HepG2 (cell line): ENCODE measurements around the gene GSTCD.

DNA sequence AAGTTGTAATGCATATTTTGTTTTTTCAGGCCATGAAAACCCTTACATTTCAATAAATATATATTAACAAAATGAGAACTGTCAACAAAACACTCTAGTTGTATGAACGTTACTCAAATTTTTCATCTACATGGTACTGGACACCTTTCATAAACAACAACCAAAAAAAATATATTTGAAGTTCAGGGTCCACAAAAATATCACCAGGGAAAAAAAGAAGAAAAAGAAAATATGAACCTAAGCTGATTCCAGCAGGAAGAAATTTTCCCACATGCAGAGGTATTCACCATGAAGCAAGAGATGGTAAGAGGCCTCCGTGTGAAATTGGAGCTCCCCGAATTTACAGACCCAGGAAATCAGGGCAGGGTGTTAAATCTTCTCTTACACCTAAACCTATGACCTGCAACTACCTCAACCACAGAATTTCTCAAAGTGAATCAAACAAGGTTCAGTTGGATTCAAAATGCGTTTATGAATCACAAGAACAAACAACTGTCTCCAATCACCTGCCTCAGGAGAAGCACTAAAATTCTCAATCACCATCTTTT lies 19.5 kb downstream of the PPP3CA start:
- RRBS, 2 experiments: no CpG with 5 or more reads among the region's 4 CpGs
CAGE:
- cytosol, long polyA minus RNA: no peak
- cytosol, long polyA plus RNA: no peak
- long polyA plus RNA: no peak
- nucleus, long polyA minus RNA: start-site peak on the minus strand centred at position 120 of the sequence, 94 bp wide, 21 reads
- nucleus, long polyA plus RNA: no peak

DNA sequence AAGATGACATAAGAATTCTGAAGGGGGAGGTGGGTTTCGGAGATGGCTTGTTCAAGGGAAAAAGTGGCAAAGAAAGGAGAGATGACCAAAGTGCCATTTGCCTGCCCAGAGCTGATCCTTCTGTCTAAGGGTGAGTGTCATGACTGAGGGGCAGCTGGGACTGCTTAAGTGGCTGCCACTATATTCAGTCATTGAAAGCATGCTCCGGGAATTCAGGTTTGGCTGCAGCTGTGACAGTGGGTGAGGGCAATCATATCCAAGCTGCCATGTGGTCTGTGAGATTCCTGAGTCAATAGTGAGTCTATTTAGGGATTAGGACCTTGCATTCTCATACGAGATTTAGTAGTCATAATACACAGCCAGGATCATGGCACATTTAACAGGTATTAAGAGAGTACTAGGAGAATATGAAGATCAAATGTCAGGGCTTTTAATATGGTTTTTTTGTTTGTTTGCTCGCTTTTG lies 138.7 kb upstream of the BANK1 start:
- RRBS, 2 experiments: no CpG with 5 or more reads among the region's 4 CpGs
CAGE:
- cytosol, long polyA minus RNA: no peak
- cytosol, long polyA plus RNA: no peak
- long polyA plus RNA: no peak
- nucleus, long polyA minus RNA: no peak
- nucleus, long polyA plus RNA: no peak

GRCh38 chr4:101856155-101856566 lies 65.6 kb downstream of the BANK1 start:
- RRBS, 2 experiments: no CpG with 5 or more reads among the region's 2 CpGs
CAGE:
- cytosol, long polyA minus RNA: no peak
- cytosol, long polyA plus RNA: no peak
- long polyA plus RNA: no peak
- nucleus, long polyA minus RNA: no peak
- nucleus, long polyA plus RNA: no peak

DNA sequence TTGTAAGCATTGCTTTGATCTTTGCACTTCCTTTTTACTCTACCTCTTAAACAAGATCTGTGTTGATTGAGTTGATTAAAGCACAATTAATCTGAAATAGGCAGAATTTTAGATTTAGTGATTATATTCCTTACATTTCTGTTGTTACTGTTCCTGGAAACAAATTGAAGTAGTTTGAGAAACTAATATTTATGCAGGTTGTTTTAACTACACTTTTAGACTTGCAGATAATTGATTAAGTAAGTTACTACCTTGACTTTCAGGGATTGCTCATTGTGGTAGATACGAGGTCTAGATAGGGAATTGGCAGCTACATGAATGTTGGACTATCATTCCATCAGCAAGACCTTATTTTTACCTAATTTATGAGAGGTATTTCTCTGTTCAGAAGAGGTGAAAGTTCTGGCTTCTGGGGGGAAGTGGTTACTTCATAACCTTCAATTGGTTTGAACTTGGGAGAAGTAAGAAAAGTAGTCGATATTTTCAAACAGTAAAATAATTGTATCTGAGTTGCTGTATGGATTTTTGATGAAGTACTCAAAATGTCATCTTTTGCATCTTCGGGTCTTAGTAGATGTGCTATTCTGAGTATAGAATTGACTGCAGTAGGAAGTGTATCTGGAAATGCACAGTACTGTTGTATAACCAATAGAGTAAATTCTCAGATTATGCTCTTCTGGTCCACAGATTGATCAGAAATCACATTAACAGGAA lies 2.7 kb downstream of the NFKB1 start:
- RRBS, 2 experiments: no CpG with 5 or more reads among the region's 3 CpGs
CAGE:
- cytosol, long polyA minus RNA: no peak
- cytosol, long polyA plus RNA: no peak
- long polyA plus RNA: no peak
- nucleus, long polyA minus RNA: no peak
- nucleus, long polyA plus RNA: no peak

DNA sequence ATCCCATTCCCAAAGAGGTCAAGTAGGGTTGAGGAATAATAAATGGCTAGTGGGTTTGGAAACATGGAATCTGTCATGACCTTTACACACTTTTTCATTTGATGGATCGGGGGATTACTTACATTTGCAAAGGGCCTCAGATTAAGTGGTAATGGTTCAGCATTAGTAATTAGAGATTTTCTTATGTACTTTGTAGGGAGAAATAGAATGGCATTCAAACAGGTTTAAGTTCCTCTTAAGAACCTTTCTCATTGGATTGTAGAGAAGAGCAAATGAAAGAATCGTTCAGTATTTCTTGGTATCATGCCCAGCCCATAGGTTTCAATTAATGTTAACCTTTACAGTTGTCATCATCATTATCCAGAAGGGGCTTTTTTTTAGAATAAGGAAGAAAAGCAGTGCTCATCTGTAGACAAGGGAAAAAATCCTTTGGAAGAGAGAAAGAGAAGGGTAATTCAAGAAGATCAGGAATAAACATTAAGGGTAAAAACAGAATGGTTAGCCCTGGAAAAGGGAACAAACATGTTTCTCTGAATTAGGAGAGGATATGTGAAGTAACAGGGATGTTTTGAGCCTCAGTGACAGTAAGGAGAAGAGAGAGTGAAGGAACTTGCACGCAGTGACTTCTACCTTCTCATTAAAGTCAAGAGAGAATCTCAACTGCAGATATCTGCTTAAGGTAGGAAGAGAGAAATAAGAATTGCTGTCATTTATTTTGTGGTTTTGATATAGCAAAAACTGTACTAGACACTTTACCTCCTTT lies 55.5 kb downstream of the NFKB1 start:
- RRBS, 2 experiments: no CpG with 5 or more reads among the region's 3 CpGs
CAGE:
- cytosol, long polyA minus RNA: no peak
- cytosol, long polyA plus RNA: no peak
- long polyA plus RNA: no peak
- nucleus, long polyA minus RNA: no peak
- nucleus, long polyA plus RNA: no peak

GRCh38 chr4:102620424-102621518 lies 119.6 kb downstream of the NFKB1 start:
- RRBS, 2 experiments: no CpG with 5 or more reads among the region's 9 CpGs
CAGE:
- cytosol, long polyA minus RNA: no peak
- cytosol, long polyA plus RNA: no peak
- long polyA plus RNA: no peak
- nucleus, long polyA minus RNA: no peak
- nucleus, long polyA plus RNA: no peak

GRCh38 chr4:102743166-102743917 lies 17.4 kb downstream of the MANBA start:
- RRBS, 2 experiments: no CpG with 5 or more reads among the region's 6 CpGs
CAGE:
- cytosol, long polyA minus RNA: no peak
- cytosol, long polyA plus RNA: no peak
- long polyA plus RNA: no peak
- nucleus, long polyA minus RNA: no peak
- nucleus, long polyA plus RNA: no peak

DNA sequence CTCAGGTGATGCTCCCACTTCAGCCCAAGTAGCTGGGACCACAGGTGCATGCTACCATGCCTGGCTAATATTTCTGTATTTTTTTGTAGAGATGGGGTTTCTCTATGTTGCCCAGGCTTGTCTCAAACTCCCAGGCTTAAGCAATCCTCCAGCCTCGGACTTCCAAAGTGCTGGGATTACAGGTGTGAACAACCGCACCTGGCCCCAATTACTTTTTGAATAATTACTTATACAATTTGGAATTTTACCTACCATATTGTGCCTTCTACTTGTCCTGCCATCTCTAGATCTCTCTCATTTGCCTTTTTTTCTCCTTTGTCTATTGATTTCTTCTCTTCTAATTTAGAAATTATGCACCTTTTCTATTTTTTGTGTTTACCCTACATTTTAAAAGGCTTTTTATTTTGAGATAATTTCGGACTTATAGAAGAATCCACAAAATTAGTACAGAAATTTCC lies 25.1 kb upstream of the MANBA start:
- RRBS, 2 experiments: no CpG with 5 or more reads among the region's 3 CpGs
CAGE:
- cytosol, long polyA minus RNA: no peak
- cytosol, long polyA plus RNA: no peak
- long polyA plus RNA: no peak
- nucleus, long polyA minus RNA: no peak
- nucleus, long polyA plus RNA: no peak

DNA sequence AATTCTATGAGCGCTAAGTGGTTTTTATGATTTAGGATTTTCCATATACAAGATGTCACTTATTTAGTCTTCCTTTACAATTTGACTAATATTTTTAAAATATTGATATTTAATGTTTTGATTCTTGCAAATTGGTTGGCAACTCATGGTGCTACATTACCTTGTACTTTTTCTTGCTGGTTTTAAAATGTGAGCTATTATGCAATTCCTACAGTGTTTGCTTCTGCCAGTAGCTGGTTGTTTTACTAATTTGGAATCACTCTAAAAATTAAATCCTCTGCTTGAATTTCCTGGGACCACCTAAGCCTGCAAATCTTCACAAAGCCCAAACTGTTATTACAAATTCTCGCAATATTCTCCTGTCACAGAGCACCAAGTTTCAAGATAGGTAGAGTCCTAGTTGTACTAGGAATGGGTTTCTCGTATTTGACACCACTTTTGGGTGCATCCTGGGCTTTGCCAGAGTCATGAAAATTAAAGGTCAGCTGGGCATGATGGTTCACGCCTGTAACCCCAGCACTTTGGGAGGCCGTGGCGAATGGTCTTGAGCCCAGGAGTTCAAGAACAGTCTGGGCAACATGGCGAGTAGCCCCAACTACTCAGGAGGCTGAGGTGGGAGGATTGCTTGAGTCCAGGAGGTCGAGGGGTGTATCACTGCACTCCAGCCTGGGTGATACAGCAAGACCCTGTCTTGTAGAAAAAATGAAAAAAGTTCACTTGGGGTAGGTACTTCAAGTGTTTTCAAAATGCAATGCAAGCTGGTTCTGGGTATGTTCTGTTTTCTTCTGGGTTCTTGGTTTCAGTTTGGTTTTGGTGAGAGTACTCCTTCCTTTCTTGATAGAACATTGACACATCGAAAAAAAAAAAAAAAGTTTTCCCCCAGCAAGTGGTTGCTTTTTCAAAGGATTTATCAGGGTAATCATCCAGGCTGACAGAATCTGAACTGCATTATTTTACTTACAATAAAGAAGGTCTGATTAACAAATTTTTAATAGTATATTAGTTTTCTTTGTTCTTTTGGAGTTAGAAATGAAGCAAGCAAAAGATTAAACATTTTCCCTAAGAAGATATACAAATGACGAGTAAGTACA lies 30.7 kb upstream of the MANBA start:
- RRBS, 2 experiments: no CpG with 5 or more reads among the region's 10 CpGs
CAGE:
- cytosol, long polyA minus RNA: no peak
- cytosol, long polyA plus RNA: no peak
- long polyA plus RNA: no peak
- nucleus, long polyA minus RNA: no peak
- nucleus, long polyA plus RNA: no peak

- RRBS, 2 experiments: no CpG with 5 or more reads among the region's 6 CpGs
CAGE:
- cytosol, long polyA minus RNA: no peak
- cytosol, long polyA plus RNA: no peak
- long polyA plus RNA: no peak
- nucleus, long polyA minus RNA: no peak
- nucleus, long polyA plus RNA: no peak
Measured at GRCh38 chr4:102792175-102793132, 31.7 kb upstream of the MANBA start.

DNA sequence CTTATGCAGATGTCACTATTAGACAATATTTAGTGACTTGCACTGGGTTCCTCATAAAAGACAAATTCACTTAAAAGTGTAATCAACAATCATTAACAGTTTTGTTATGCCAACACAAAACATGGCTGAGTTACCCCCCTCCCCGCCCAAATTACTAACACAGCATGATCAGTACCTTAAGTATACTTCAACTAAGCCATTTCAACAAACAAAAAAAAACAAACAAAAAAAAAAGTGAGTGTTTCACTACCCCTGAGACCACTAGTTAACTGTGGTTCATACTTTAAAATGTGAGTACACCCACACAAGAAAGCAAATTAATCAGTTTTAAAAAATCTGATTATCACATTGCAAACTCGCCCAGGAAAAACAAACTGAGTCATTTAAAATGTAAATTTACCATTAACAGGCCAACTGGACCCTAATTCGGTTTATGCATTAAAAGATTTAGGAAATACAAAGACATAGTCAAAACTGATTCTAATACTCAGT lies 32.9 kb downstream of the UBE2D3 start:
- RRBS, 2 experiments: no CpG with 5 or more reads among the region's 3 CpGs
CAGE:
- cytosol, long polyA minus RNA: no peak
- cytosol, long polyA plus RNA: no peak
- long polyA plus RNA: no peak
- nucleus, long polyA minus RNA: no peak
- nucleus, long polyA plus RNA: no peak

DNA sequence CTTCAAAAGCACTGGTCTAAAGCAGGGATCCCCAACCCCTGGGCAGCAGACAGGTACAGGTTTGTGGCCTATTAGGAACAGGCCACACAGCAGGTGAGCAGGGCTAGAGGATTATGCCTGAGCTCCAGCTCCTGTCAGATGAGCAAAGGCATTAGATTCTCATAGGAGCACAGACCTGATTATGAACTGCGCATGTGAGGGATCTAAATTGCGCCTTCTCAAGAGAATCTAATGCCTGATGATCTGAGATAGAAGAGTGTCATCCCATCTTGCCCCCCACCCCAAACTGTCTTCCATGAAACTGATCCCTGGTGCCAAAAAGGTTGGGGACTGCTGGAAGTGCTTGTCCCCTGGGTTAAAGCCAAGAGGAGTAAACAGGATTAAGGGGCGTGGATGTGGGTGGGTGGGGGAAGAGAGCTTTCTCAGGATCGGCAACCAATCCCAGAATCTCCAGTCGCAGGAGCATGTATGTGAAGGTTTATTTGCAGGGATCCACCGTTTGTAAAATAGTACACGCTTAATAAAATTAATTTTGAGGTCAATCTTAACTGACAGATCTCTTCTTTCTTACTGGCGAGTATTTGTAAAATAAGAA lies 648 bp downstream of the SLC9B1 start:
- RRBS, 2 experiments: no CpG with 5 or more reads among the region's 8 CpGs
CAGE:
- cytosol, long polyA minus RNA: no peak
- cytosol, long polyA plus RNA: no peak
- long polyA plus RNA: no peak
- nucleus, long polyA minus RNA: no peak
- nucleus, long polyA plus RNA: no peak

GRCh38 chr4:103076952-103077086 lies 258 bp upstream of the SLC9B2 start:
- RRBS, 2 experiments: no CpG with 5 or more reads among the region's 2 CpGs
CAGE:
- cytosol, long polyA minus RNA: no peak
- cytosol, long polyA plus RNA: no peak
- long polyA plus RNA: no peak
- nucleus, long polyA minus RNA: no peak
- nucleus, long polyA plus RNA: no peak

DNA sequence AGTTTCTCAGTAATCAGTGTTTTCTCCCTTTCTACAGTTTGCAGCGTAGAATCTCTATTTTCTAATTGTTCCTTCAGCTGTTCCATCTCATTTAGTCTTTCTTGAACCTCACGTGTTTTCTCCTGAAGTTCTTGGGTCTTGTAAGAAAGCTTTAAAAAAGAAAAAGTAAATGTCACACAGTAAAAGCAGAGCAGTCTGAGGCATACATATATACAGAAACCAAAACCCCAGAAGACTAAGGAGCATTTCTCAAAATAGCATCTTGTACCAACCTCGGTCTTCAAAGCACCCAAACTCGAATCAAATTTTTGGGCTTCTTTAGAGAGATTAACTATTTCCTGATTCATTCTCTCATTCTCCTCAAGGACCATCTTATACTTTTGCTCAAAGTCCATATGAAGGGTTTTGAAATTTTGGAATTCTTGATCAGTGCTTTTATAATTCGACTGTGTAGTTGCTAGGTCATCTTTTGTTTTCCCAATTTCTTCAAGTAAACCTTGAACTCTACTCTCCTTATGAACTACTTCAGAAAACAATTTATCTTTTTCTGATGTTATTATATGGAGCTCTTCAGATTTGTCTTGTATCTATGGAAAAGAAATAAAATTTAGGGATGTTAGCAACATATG lies 39.3 kb downstream of the CENPE start:
- RRBS, 2 experiments: no CpG with 5 or more reads among the region's 5 CpGs
CAGE:
- cytosol, long polyA minus RNA: start-site peak on the minus strand centred at position 50 of the sequence, 47 bp wide, 13 reads
- cytosol, long polyA plus RNA: no peak
- long polyA plus RNA: no peak
- nucleus, long polyA minus RNA: no peak
- nucleus, long polyA plus RNA: no peak

- RRBS, 2 experiments: no CpG with 5 or more reads among the region's 2 CpGs
CAGE:
- cytosol, long polyA minus RNA: no peak
- cytosol, long polyA plus RNA: no peak
- long polyA plus RNA: no peak
- nucleus, long polyA minus RNA: no peak
- nucleus, long polyA plus RNA: no peak
Measured at GRCh38 chr4:103996694-103997241, 277.0 kb upstream of the TACR3 start.

DNA sequence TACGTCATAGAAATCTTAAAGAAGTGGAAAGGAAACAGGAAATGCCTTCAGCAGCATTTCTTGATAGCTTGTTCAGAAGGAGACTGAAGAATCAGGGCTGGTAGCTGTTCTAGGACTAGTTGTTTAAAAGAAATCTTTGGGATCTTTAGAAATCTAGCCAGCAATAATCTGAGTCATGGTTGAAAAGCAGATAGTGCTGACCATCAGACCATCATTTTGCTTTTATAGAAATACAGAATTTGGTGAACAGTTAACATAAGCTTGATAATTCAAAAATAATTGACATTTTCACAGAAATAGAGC lies 98.5 kb upstream of the CXXC4 start:
- RRBS, 2 experiments: no CpG with 5 or more reads among the region's 1 CpG
CAGE:
- cytosol, long polyA minus RNA: no peak
- cytosol, long polyA plus RNA: no peak
- long polyA plus RNA: no peak
- nucleus, long polyA minus RNA: no peak
- nucleus, long polyA plus RNA: no peak

- RRBS, 2 experiments: no CpG with 5 or more reads among the region's 10 CpGs
CAGE:
- cytosol, long polyA minus RNA: no peak
- cytosol, long polyA plus RNA: no peak
- long polyA plus RNA: no peak
- nucleus, long polyA minus RNA: no peak
- nucleus, long polyA plus RNA: no peak
Measured at GRCh38 chr4:105087947-105088658, 58.6 kb upstream of the TET2 start.

DNA sequence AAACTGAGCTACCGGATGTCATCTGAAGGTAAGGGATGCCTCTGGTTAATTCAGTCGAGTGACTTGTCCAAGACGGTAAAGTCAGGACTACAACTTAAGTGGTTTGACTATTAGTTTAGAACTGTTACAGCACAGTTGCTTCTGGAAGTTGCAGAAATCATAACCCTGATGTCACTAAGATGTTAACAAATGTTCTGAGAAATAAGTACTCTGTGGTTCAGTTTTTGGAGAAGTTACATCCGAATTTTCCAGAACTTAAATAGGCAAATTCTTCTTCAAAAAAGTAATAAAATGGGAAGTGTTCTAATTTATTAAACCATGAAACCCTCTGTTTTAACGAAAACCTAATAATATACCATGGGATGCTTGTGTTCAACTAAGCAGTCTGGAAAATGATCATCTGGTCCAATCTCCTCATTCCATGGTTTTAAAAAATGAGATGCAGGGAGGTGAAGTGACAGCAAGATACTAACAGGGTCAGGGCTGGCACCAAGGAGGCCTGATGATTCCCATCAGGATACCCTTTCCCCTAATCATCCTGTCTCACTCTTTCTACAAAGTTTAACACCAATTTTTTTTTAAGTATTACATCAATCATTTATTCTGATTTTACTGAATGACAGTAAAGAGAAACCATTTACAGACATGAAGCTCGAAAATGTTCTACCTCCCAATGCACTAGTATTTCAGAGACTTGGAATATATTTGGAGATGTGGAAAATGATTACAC lies 2.9 kb downstream of the PPA2 start:
- RRBS, 2 experiments: no CpG with 5 or more reads among the region's 6 CpGs
CAGE:
- cytosol, long polyA minus RNA: no peak
- cytosol, long polyA plus RNA: no peak
- long polyA plus RNA: no peak
- nucleus, long polyA minus RNA: no peak
- nucleus, long polyA plus RNA: no peak

GRCh38 chr4:105708577-105709388 lies at the start of gene GSTCD:
TSS of gene GSTCD (plus strand) at chr4:105708784.
- RRBS, 2 experiments: 0 to 1% methylated on average over 2 to 5 of the region's 58 CpGs
CAGE:
- cytosol, long polyA minus RNA: start-site peak on the minus strand at chr4:105708625-105708655, 26 reads; start-site peak on the plus strand at chr4:105708781-105708814, 20 reads
- cytosol, long polyA plus RNA: start-site peak on the minus strand at chr4:105708635-105708657, 23 and 26 reads in 2 replicates
- long polyA plus RNA: start-site peak on the minus strand at chr4:105708635-105708675, 68 and 117 reads in 2 replicates
- nucleus, long polyA minus RNA: no peak
- nucleus, long polyA plus RNA: start-site peak on the minus strand at chr4:105708645-105708675, 57 and 129 reads in 2 replicates; start-site peak on the plus strand at chr4:105708770-105708827, 37 and 29 reads in 2 replicates

DNA sequence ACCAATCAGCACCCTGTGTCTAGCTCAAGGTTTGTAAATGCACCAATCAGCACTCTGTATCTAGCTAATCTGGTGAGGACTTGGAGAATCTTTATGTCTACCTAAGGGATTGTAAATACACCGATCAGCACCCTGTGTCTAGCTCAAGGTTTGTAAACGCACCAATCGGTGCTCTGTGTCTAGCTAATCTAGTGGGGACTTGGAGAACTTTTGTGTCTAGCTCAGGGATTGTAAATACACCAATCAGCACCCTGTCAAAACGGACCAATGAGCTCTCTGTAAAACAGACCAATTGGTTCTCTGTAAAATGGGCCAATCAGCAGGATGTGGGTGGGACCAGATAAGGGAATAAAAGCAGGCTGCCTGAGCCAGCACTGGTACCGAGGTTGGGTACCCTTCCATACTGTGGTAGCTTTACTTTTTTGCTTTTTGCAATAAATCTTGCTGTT lies 37.7 kb upstream of the DKK2 start:
- RRBS, 2 experiments: no CpG with 5 or more reads among the region's 5 CpGs
CAGE:
- cytosol, long polyA minus RNA: no peak
- cytosol, long polyA plus RNA: no peak
- long polyA plus RNA: no peak
- nucleus, long polyA minus RNA: no peak
- nucleus, long polyA plus RNA: no peak